Bronchus fibroblast of lung (primary cell): ENCODE data around the gene JCAD.

DNA sequence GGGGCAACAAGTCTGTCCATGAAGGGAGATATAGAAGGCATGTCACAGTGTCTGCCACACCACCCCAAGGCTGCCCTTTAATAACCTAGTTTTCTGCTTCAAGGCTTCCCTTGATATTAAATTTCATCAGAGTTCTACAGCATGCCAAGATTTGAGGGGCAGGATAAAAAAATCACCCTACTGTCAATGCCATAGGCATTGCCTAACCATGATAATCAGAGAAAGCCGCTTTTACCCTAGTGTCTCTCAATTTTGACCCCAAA lies 170.6 kb upstream of the SVIL start:
- RAMPAGE, long total RNA, result no peak

GRCh38 chr10:29830835-29831142 lies 196.0 kb upstream of the SVIL start:
- RAMPAGE, long total RNA, result no peak

GRCh38 chr10:29838942-29839326 lies 204.2 kb upstream of the SVIL start:
- RAMPAGE, long total RNA, result no peak

DNA sequence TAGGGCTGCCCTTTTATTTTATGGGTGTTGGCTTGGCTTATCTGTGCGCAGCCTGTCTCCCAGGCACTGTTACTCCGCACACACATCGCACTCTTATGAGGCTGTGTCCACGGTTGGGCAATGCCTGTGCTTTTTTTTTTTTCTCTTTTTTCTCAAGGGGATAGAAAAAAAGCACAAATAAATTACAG lies 177.9 kb downstream of the JCAD start:
- RAMPAGE, long total RNA, result no peak

GRCh38 chr10:29948606-29949601 lies 110.5 kb downstream of the JCAD start:
- RAMPAGE, long total RNA, result no peak

- RAMPAGE, long total RNA, result no peak
Measured at GRCh38 chr10:29958848-29959389, 100.5 kb downstream of the JCAD start.

GRCh38 chr10:30026911-30028258 lies 32.0 kb downstream of the JCAD start:
- RAMPAGE, long total RNA, result no peak

- RAMPAGE, long total RNA, result no peak
Measured at GRCh38 chr10:30057995-30058633, 1.3 kb downstream of the JCAD start.

- RAMPAGE, long total RNA, result no peak
Measured at GRCh38 chr10:30059370-30059836, at the start of gene JCAD. JCAD (minus strand) TSS chr10:30059586.

GRCh38 chr10:30215567-30216084 lies 133.5 kb downstream of the MTPAP start:
- RAMPAGE, long total RNA, result no peak

GRCh38 chr10:30497712-30498031 lies 63.7 kb downstream of the MAP3K8 start:
- RAMPAGE, long total RNA, result no peak

GRCh38 chr10:30957472-30958207 lies 74.0 kb downstream of the ZNF438 start:
- RAMPAGE, long total RNA, result no peak

GRCh38 chr10:31120212-31120901 lies 88.7 kb upstream of the ZNF438 start:
- RAMPAGE, long total RNA, result no peak

- RAMPAGE, long total RNA, result no peak
Measured at GRCh38 chr10:31426504-31426936, 107.5 kb downstream of the ZEB1 start.

GRCh38 chr10:31700061-31700684 lies 228.5 kb downstream of the ARHGAP12 start:
- RAMPAGE, long total RNA, result no peak

GRCh38 chr10:31701669-31702153 lies 226.9 kb downstream of the ARHGAP12 start:
- RAMPAGE, long total RNA, result no peak

GRCh38 chr10:31751313-31752019 lies 177.2 kb downstream of the ARHGAP12 start:
- RAMPAGE, long total RNA, result no peak

DNA sequence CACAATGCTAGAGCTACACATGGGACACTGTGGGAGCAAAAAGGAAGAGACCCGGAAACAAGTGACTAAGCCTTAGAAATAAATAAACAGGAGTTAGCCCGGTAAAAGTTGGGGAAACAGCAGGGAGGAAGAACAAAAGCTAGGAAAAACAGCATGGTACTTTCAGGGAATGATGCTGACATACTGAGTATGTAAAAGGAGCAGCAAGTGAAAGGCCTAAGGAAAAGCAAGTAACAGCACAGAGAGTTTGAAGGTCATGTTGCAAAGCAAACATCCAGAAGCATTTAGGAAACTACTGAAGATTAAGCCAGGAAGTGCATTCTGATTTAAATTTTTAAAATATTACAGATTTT lies 63.8 kb downstream of the ARHGAP12 start:
- RAMPAGE, long total RNA, result no peak

DNA sequence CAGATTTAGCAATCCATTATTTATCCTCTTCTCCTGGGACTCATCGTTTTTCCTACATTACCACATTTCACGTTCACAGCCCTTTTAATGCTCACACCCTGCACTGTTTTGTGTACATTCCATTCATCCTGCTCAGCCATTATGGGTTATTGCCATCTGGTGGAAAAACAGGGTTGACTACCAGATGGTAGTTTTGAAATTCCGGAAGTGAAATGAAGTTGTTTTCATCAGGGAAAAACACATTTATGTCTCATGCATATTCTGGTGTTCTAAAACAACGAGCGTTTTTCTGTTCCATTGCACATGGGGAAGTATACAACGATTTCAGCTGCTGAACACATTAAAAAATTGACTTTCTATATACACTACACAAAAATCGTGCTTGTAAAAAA lies 19.0 kb upstream of the ARHGAP12 start:
- RAMPAGE, long total RNA, result no peak

GRCh38 chr10:32005295-32005699 lies 50.9 kb downstream of the KIF5B start:
- RAMPAGE, long total RNA, result no peak